ENCODE measurements around a stretch of chrX.

- PRO-cap: no peak
- RAMPAGE, long total RNA, 2 experiments: no peak in any of the 2 experiments
These were observed 88.4 kb downstream of the GPR143 start for GRCh38 chrX:9677029-9677775.

DNA sequence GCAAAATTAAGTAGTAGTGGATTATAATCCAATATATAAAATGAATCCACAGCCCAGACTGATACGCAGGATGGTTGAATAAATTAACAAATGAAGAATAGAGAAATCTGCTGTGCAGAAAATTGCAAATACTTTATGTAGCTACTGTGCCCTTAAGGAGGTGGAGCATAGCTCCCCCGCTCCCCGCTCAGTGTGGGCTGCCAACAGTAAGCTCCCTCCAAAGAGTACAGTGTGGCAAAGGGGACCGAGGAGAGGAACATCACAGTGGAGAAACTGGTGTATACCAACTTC is 58.0 kb upstream of the CLDN34 start:
- PRO-cap: no peak
- RAMPAGE, long total RNA, 2 experiments: no peak in any of the 2 experiments

DNA sequence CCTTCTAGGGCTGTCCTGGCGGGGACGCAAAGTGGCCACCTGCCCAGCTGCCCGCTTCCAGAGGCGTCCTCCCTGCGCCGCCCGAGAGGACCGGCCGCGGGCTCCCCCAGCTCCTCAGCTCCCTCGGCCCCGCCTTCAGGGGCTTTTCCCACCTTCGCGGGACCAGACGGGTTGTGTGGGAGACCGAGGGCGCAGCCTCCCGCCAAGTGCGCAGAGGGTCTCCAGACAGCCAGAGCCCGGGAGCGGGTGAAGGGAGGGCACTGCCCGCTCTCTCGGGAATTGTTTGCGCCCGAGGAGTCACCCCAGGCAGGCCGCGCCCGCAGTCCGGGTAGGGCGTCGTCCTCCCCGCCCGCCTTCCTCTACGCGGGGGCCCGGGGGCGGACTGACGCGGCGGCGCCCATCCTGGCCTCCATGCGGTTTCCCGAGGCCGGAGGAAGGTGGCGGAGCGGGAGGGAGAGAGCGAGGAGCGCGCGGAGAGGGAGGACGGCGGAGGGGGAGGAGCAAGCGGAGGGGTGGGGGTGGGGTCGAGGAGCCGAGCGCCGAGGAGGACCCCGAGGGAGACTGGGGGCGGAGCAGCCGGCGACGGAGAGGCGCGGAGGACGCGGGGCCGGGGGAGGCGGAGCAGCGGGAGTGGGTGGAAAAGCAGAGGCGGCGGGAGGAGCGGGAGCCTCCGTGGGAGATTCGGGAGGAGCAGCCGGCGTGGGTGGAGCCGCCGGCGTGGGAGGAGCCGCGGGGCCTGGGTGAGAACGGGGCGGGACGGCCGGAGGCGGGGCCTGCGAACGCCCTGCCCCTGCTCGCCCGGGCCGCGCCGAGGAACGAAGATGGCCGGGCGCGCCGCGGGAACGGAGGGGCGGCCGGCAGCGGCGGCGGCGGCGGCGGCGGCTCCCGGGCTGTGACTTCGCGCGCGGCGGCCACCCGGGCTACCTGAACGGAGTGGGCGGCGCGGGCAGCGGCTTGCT is 47.6 kb downstream of the CLDN34 start:
- PRO-cap: bidirectional peak, plus-strand start at position 811 of the sequence, minus-strand start at position 632 of the sequence
- RAMPAGE, long total RNA, 2 experiments: no peak in any of the 2 experiments

DNA sequence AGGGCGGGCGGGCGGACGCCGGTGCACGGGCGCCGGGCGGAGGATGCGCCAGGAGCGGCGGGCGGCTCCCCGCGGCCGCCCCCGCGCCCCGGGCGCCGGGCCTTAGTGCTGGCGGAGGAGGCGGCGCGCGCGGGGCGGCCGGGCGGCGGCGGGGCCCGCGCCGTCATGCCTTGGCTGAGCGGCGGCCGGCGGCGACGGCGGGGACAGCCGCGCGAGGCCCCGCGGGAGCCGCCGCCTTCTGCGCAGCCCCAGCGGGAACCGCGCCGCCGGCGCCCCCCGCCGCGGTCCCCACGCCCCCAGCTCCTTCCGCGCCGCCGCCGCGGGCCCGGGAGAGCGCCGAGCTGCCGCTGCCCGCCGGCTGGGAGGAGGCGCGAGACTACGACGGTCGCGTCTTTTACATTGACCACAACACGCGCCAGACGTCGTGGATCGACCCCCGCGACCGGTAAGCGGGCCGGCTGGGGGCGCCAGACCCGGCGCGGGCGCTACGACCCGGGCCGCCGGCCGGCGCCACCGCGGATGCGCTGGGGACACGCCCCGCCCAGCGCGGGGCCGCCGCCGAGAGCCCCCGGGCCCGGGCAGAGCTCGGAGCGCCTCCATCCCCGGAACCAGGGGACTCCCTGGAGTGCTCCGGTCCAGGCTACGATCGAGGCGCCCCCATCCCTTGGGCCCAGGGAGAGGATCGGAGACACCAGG is 48.4 kb downstream of the CLDN34 start:
- PRO-cap: unidirectional peak, plus-strand start at position 105 of the sequence
- RAMPAGE, long total RNA, 2 experiments: no peak in any of the 2 experiments

DNA sequence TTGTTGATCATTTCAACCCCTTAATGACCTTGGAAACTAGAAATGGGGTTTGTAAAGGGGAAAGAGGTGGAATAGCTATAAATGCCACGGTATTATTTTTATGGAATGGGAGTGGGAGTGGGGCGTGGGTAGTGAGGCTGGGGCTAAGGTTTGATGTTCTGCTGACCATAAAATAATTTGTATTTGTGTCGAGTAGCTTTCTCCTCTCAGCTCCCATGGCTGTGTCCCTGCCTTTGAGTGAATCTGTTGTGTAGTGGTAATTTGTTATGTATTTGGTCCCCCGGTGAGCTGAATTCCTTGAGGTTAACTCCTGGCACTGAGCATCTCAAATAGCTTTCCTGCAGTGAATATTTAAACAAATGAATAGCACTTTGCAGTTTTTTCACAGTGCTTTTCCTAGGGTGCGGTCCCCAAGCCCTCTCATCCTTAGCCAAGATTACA is 74.1 kb downstream of the CLDN34 start:
- PRO-cap: no peak
- RAMPAGE, long total RNA, 2 experiments: no peak in any of the 2 experiments

- PRO-cap: no peak
- RAMPAGE, long total RNA, 2 experiments: no peak in any of the 2 experiments
These were observed 94.5 kb upstream of the CLCN4 start for GRCh38 chrX:10062182-10062744.

- PRO-cap: no peak
- RAMPAGE, long total RNA, 2 experiments: no peak in any of the 2 experiments
These were observed 66.2 kb upstream of the CLCN4 start for GRCh38 chrX:10090428-10091040.

DNA sequence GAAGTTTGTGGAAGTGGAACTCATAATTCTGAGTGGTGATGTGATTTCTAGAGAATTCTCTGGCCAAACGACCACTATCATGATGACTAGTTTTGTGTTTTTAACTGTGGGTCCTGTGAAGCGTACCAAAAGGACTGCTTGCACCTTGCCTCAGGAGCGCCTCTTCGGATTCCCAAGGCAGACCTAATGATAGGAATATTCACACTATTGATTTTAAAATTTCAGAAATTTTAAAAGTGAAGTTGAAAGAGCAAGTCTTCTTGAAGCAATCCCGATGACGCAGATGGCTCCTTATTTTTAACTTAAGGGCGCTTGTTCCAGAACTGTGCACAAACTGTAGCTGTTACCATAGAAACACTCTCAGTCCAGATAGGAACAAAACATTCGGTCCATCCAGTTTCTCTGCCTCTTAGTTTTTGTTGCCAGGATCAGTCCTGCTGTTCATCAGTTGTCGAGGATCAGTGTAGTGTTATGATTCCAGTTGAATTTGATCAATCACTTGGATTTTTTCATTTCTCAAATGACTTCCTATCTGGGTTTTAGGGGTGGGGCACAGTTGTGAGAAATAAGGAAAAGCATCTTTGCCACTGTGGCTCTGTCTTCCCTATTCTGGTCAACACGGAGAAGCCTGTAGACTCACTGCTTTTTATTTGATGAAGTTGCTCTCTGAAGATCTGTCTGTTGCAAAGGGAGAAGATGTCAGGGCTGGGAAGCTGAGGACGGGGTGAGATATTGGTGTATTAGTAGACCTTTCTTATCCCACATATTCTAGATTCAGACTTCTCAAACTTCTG is 51.5 kb upstream of the CLCN4 start:
- PRO-cap: no peak
- RAMPAGE, long total RNA, 2 experiments: no peak in any of the 2 experiments

- PRO-cap: no peak
- RAMPAGE, long total RNA, 2 experiments: no peak in any of the 2 experiments
These were observed 30.8 kb upstream of the CLCN4 start for GRCh38 chrX:10125932-10126394.

DNA sequence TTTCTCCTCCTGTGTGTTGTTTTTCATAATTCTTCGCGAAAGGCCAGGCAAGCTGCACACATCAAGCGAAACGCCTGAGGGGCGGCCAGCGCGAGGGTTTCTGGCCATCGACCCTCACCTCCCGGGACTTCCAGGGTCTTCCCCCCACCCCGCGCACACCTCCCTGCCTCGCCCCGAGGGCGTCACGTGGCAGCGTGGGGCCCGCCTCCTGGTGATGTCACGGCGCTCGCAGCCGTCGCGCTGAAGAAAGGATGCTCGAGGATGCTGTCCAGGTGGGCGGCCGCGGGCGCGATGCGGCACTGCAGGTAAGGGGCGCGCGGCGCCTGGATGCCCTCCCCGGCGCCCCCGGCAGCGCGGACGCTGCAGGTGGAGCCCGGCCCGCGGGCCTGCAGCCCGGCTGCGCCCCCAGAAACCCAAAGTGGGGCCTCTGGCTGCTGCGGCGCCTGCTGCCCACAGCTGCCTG is 1.5 kb downstream of the CLCN4 start:
- PRO-cap: no peak
- RAMPAGE, long total RNA, 2 experiments: no peak in any of the 2 experiments

DNA sequence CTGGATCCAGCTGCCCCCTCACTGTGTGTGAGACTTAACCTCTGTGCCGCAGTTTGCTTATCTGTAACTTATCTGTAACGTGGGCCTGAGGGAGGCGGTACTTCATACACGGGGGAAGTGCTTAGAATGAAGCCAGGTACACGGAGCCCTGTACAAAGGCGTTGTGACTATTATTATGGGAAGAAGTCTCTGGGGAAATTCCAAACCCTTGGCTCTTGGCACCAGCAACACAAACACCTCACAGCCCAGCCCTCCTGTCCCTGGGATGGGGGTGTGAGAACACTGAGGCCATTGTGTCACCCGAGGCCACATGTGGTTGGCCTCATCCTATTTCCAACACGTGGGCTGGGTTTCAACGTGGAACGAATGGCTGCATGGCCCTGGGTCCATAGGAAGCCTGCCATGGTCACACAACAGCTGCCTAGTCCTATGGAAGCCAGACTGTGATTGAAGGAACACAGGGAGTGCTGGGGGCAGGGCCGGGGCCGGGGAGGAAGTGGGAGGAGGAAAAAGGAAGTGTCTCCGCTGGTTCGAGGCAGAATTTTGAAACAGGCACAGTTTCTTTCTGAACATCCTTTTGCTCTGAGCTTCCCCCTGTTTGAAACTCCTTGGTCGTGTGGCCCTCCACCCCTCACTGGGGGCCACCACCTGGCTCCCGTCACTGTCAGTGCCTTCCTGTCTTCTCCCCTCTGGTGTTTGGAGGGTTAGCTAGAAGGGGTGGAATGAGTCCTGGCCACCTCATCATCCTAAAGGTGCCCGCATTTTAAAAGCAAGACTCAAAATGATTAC is 10.0 kb downstream of the CLCN4 start:
- PRO-cap: no peak
- RAMPAGE, long total RNA, 2 experiments: no peak in any of the 2 experiments

- PRO-cap: no peak
- RAMPAGE, long total RNA, 2 experiments: no peak in any of the 2 experiments
These were observed 18.7 kb downstream of the CLCN4 start for GRCh38 chrX:10175414-10176009.

- PRO-cap: no peak
- RAMPAGE, long total RNA, 2 experiments: no peak in any of the 2 experiments
These were observed 138.2 kb downstream of the MID1 start for GRCh38 chrX:10482139-10482694.

- PRO-cap: no peak
- RAMPAGE, long total RNA, 2 experiments: no peak in any of the 2 experiments
These were observed 2.3 kb downstream of the MID1 start for GRCh38 chrX:10617955-10618542.

DNA sequence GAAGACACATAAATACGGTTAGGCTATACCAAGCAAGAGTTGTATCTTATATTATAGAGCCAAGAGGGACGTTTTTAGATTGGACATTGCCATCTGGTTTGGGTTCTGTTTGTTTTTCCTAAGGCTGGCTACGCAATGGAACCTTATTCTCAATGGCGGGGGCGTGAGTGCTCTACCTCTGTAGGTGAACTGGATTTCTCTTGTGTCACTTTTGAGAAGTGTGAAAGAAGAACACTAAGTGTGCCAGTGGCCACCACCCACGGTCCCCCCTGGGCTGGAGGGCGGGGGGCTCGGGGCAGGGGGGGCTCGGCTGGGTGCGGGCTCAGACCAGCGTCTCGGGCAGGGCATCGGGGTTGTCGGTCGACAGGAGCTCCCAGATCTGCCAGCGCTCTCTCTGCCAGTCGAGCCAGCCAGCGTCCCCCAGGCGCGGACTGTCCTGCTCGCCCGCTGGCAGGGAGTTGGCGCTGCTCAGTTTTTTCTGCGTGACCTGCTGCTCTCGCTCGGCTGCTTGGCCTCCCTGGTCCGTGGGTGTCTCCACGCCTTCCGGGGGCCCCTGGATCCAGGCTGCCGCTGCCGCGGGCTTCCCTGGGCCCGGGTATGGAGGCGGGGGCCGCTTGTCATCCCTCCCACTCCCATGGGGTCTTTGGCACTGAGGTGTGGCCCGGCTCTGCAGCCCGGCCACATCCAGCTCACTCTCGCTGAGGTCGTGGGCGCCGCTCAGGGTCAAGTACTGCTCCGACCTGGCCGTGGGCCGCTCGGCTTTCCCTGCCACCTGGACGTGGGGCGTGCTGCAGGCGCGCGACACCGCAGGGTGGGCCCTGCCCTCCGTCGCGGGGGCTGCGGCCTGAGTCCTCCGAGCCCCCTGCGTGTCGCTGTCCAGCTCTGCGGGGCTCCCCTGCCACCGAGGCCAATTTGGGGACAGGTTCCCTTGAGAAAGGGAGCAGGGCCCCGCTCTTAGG is 27.7 kb downstream of the HCCS start:
- PRO-cap: no peak
- RAMPAGE, long total RNA, 2 experiments: no peak in any of the 2 experiments

DNA sequence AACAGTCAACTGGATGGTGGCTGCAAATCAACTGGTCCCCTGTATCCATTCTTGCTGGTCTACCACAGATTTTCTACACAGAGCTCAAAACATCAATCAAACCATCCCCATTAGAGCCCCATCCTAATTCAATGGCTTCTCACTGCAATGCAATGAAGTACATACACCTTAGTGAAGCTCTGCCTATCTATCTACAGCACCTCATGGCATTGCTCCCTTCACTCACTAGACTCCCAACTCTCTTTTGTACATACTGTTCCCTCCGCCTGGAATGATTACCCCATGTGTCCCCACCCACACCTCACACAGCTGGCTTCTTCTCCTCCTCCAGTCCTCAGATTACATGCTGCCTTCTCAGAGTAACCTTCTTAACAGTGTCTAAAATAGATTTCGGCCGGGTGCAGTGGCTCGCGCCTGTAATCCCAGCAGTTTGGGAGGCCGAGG is 46.9 kb downstream of the AMELX start:
- PRO-cap: no peak
- RAMPAGE, long total RNA, 2 experiments: no peak in any of the 2 experiments

GRCh38 chrX:11664859-11665571 is 705 bp downstream of the ARHGAP6 start:
- PRO-cap: no peak
- RAMPAGE, long total RNA, 2 experiments: start-site peak on the minus strand in 1 of 2 experiments, at chrX:11665105-11665274 at its widest, 11 reads per replicate

DNA sequence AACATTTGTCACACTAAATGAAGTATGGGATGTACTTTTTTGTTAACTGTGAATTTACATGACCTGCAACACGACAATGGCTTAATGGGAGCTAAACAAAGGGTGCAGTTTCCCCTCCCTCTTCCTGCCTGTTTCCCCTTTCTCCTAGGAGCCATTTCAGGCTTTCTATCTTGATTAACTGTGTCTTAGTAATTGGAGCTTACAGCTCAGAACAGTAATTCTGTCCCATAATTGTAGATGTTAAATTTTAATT is 220.0 kb upstream of the PRPS2 start:
- PRO-cap: no peak
- RAMPAGE, long total RNA, 2 experiments: no peak in any of the 2 experiments

GRCh38 chrX:12798911-12799531 is 7.8 kb downstream of the PRPS2 start:
- PRO-cap: no peak
- RAMPAGE, long total RNA, 2 experiments: no peak in any of the 2 experiments

GRCh38 chrX:12843853-12844341 is 23.0 kb upstream of the TLR7 start:
- PRO-cap: no peak
- RAMPAGE, long total RNA, 2 experiments: no peak in any of the 2 experiments